Neural cell (in vitro differentiated cells): ENCODE data around the gene TLL1.

GRCh38 chr4:165383568-165384306, 4.9 kb downstream of the CPE start:
- RAMPAGE, long total RNA = no peak

- RAMPAGE, long total RNA = no peak
Measured at GRCh38 chr4:165873012-165874042, at the start of gene TLL1. TSS of gene TLL1 (plus strand) at chr4:165873237.

DNA sequence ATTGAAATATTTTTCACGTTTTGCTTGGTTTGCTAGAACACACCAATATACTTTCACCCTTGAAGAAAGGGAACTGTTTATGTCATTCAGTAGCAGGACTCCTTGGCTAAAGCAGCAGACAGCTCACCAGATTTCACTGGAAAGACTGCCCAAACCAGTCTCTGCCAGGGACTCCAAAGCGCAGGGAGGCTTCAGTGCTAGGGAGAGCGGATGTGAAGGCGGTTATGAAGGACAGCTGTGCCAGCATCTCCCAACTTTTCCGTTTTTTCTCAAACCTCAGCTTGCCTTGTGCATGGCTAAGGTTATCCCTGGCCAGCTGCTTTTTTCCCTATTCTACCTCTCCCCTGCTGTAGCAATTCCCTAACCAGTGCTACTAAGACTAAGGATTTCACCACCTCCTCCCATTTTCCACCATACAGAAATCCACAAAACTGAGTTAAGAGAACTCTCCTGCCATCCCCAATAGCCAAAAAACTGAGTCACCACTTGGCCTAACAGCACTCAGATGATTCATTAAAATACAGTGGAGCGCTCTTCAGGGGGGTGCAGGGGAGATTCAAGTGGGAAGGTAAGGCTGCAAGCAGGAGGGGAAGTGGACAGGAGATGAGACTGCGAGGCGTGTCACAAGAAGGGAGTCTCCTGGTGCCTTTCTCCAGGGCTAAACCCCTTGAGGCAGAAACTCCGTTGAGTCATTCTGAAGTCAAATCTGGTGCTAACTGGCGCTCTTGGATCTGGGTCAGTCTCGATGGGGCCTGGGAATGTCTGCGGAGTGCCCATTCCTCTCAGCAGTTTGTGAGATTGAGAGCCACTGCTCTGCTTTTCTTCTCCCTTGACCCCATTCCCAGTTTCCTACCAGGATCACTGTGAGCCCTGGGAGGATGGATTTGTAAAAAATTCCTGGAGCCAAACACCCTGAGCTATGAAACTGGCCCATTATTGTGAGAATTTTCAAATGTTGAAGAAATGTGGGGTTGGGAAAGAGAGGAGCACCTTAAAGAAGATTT, 90.8 kb downstream of the PALLD start:
- RAMPAGE, long total RNA = no peak

- RAMPAGE, long total RNA = no peak
Measured at GRCh38 chr4:168796211-168796678, 213.8 kb downstream of the CBR4 start.

DNA sequence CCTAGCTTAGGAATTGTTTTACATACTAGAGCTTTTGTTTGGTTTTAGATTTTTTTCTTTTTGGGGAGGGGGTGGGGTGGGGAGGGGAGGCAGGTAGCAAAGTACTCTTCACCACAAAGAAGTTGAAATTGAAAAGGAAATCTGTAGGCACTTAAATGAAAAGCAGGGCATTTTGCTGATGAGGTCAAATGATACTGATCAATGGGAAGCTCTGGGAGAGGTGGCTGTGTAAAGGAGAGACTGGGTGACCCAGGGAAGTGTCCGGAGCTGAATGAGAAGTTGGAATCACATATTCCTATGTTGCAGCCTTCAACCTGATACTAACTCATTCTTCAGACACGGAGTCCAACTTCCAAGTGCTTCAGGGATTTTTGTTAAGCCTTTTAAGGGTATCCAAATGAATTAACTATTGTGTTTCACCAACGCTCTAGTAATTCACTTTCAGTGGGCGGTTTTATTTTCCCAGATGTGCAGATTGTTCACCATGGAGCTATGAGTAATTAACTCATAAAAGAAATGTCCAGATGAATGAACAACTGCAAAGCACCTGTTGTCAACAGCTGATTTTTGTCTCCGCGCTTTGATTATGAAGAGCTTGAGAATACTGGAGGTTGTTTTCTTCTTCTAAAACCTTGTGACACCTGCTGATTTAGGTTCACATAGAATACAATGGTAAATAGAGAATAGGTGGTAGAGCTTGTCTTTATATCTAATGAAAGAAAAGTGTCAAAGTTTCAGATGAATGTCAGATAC, 187.7 kb downstream of the CBR4 start:
- RAMPAGE, long total RNA = no peak

- RAMPAGE, long total RNA = no peak
Measured at GRCh38 chr4:168835893-168836381, 174.1 kb downstream of the CBR4 start.

- RAMPAGE, long total RNA = no peak
Measured at GRCh38 chr4:168921398-168921816, 88.6 kb downstream of the CBR4 start.

GRCh38 chr4:169062509-169063070, 52.5 kb upstream of the CBR4 start:
- RAMPAGE, long total RNA = no peak

- RAMPAGE, long total RNA = no peak
Measured at GRCh38 chr4:169263326-169264367, 7.1 kb downstream of the SH3RF1 start.

- RAMPAGE, long total RNA = no peak
Measured at GRCh38 chr4:169268634-169269727, 1.8 kb downstream of the SH3RF1 start.

GRCh38 chr4:169410810-169411154, 140.0 kb upstream of the SH3RF1 start:
- RAMPAGE, long total RNA = no peak

- RAMPAGE, long total RNA = no peak
Measured at GRCh38 chr4:169580741-169581408, 31.5 kb downstream of the NEK1 start.

GRCh38 chr4:169657480-169658075, 37.2 kb downstream of the CLCN3 start:
- RAMPAGE, long total RNA = no peak

GRCh38 chr4:169659763-169660999, 39.8 kb downstream of the CLCN3 start:
- RAMPAGE, long total RNA = start-site peak on the plus strand at chr4:169660202-169660268, 7,310 and 8,298 reads in 2 replicates

DNA sequence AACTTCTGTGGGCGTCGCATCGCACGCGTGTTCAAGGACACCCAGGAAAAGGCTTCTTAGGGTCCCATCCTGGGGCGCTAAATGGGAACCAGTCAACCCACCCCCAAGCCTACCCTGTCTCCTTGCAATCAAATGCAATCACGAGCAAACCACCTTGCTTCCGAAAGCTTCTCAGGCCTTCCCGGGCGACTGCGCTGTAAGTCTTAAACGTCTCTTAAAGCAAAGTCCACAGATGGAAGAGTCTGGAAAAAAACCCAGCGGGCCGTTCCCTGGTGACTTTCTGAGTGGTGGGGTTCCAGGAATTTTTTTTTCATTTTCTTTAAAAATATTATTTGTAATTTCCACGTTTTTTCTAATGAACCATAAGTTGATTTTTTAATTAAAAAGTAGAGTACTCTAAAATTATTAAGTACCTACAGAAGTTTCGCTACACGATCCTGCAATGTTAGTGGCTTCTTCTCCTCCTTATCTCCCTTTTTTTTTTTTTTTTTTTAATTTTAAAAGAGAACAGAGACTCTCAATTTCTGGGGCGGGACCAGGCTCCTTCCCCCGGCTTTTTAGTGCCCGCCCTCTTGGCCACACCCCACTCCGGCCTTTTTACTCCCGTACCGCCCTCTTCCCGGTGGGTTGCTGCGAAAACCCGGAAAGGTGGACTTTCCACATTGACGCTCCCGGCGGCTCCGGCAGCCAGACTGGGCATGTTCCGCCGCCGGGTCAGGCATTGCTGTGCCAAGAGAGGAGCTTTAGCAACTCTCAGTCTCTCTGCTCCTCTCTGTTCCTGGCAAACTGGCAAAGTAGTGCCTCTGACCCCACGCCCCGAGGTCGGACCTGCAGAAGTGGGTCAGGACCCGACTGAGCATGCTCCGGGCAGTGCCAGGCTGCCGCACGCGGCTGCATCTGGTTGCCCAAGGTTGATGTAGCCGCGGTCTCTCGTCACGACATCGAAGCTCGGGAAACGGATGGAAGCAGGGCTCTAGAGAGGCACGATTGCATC, 849 bp upstream of the MFAP3L start:
- RAMPAGE, long total RNA = no peak

- RAMPAGE, long total RNA = no peak
Measured at GRCh38 chr4:170226468-170226887, 136.7 kb upstream of the AADAT start.

DNA sequence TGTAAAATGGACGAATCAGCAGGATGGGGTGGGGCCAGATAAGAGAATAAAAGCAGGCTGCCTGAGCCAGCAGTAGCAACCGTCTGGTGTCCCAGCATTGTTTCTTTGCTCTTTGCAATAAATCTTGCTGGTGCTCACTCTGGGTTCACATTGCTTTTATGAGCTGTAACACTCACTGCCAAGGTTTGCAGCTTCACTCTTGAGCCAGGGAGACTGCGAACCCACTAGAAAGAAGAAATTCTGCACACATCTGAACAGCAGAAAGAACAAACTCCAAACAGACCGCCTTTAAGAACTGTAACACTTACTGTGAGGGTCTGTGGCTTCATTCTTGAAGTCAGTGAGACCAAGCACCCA, 769.2 kb upstream of the GALNTL6 start:
- RAMPAGE, long total RNA = no peak

GRCh38 chr4:173170356-173170607, 1.7 kb downstream of the GALNT7 start:
- RAMPAGE, long total RNA = no peak

- RAMPAGE, long total RNA = no peak
Measured at GRCh38 chr4:173370110-173370772, 513 bp upstream of the SAP30 start.

GRCh38 chr4:173412921-173413349, 14.0 kb upstream of the SCRG1 start:
- RAMPAGE, long total RNA = no peak